A375 (cell line): ENCODE measurements around a stretch of chr14.

- RAMPAGE, long total RNA: no peak
Measured at GRCh38 chr14:103337552-103338126, 3.6 kb downstream of the EIF5 start.

GRCh38 chr14:103346218-103346736, 12.2 kb downstream of the EIF5 start:
- RAMPAGE, long total RNA: no peak

- RAMPAGE, long total RNA: no peak
Measured at GRCh38 chr14:103519627-103520441, 2.8 kb downstream of the CKB start.

DNA sequence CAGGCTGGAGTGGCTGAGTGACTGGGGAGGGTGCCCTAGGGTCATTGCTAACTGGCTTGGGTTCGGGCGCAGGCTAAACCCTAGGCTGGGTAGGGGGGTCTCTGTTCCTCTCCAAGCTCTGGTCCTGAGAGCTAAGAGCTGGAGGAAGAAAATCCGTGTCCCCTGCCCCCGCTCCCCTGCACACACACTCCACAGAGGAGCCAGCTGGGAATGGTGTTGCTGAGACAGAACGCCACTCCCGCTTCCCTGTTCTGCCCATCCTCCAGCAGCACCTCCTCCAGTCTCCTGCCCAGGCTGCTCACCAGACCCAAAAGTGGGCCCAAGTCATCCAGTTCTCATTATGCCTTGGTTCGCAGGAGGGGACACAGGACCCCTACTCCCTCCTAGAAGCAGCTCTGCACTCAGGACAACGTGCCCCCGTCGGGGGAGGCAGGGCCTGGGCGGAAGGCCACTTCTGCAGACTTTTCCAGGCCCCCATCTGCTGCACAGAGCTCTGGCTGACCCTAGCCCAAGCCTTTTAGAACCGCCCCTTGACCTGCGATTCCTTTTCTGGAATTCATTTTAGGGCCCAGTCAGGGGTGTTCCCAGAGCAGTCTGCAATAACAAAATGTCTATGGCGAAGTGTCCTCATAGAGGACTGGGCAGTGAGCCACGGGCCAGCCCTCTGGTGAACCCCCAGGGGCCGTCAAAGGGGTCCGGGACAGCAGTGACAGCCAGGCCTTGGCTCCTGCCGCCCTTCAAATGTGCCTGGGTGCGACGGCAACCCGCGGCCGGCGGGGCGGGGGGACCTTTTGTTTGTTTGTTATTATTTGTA, 737 bp upstream of the TRMT61A start:
- RAMPAGE, long total RNA: no peak

DNA sequence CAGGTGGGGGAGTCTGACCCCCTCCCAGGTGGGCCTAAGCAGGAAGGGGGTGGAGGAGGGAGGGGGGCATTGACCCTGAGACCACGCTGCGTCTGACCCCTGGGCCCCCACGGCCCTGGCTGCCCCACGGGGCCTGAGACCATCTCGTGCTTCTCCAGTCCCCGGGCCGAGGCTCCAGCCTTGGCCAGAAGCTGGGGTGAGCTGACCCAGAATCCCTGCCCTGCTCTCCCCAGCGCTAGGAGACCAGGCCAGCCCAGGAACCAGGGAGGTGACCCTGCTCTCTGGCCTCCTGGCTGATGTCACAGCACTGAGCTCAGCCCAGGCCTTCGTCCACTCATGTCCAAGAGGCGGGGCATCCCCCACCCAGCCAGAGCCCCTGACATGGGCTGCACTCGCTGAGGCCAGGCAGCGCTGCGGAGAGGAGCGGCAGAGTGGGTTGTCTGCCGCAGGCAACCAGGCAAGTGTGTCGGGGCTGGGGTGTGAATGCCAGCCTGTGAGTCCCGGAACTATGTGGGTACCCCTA, 6.2 kb downstream of the TRMT61A start:
- RAMPAGE, long total RNA: no peak

GRCh38 chr14:103594072-103594764, 31.5 kb downstream of the COA8 start:
- RAMPAGE, long total RNA: no peak

DNA sequence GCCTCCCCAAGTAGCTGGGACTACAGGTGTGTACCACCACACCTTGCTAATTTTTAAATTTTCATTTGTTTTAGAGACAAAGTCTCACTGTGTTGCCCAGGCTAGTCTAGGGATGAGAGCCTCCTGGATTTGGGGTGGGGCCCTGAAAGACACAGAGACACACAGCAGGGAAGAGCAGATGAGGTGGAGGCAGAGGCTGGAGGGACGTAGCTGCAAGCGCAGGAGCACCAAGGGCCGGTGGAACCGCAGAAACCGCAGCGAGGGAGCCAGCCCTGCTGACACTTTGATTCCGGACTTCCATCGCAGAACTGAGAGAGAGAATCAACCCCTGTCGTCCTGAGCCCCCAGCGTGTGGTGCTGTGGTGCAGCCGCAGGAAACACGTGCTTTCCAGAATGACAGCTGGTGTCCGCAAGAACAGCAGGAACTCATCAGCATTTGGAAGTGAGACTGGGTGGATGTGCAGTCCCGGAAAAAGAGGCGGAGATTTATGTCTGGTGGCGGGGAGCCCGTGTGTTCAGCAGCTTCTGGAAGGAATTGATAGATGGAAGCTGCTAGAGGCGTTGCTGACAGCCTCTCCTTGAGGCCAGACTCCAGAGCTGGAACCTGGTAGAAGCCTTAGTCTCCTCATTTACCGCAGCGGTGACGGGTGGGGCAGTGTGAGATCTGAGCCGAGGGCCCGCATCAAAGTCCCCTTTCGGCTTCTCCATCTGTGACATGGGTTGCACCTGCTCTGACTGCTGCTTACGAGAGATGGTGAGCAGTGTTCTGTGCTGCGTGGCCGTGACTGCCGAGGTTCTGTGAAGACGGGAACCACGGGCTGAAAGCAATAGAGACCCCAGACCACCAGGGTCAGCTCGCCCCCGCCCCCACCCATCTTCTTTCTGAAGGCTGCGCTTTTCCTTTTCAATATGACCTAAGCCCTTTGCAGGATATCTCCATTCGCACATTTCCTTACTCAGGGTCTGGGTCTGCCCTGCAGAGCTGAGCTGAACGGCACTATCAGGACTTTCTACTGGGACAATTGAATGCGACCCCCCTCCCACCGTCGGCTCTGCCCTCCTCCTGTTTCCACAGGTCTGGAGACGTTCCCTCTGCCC, 21.8 kb upstream of the KLC1 start:
- RAMPAGE, long total RNA: no peak

DNA sequence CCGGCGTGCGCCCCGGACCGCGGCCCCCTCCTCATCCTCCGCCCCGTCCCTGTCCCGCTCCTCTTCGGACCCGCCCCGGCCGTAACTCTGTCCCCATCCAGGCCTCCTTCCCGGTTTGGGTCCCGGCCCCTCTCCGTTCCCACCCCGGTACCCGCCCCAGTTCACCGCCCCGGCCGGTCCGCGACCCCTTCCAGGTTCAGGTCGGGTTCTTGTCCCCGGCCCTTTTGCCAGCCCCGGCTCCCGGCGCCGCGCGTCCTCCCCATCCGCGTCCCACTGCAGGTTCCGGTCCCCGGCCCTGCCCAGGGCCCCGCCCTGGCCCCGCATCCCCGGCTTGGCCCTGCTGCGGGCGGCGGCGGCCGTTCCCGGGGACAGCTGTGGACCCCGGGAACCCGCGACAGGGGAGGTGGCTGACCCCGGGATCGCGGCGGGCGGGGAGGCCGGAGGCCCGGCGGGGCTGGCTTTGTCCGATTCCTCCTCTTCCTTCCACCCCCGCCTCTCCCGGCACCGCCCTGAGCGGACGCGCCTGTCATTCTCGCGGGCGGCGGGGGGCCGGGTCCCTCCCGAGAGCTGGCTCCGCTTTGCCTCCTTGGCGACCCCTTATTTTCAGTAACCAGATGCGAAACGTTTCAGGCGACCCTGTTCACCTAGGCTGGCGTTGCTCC, 623 bp downstream of the KLC1 start:
- RAMPAGE, long total RNA: no peak

- RAMPAGE, long total RNA: no peak
Measured at GRCh38 chr14:103797281-103797680, 50.1 kb downstream of the PPP1R13B start.

DNA sequence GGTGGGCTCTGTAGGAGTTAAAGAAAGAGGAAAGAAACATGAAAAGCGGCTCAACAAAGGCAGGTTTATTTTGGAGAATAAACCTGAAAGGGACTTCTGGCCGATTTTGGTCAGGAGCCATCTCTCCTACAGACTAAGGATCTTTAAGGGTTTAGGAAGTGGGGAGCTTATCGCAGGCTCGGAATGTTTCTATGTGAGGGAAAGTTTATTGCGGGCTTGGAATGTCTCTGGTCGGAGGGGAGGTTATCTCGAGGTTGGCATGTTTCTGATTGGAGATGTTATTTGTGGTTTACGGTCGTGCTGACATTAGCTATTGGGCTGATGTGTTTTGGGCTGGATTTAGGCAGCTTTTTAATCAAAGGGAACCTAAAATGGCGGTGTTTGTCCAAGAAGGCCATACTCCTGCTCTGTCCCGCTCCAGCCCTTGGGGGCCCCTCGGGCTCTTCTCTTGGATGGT, 940 bp upstream of the ASPG start:
- RAMPAGE, long total RNA: no peak

DNA sequence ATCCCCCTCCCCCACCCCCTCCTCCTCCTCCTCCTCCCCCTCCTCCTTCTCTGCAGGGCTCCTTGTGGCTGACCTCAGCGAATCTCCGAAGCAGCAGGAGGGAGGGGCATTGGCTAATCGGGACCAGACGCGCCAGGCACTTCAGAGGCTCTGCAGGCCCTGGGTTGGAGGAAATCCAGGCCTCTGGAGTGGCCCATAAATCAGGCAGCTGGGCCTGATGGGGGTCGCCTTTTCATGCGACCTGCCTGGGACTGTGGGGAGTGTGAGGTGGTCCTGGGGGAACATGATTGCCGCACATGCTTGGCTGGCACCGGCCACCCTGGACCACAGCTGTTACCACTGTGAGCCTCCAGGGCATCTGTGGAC, 11.8 kb downstream of the KIF26A start:
- RAMPAGE, long total RNA: no peak

GRCh38 chr14:104155556-104156136, 17.3 kb downstream of the KIF26A start:
- RAMPAGE, long total RNA: no peak

- RAMPAGE, long total RNA: no peak
Measured at GRCh38 chr14:104171908-104172602, 33.7 kb downstream of the KIF26A start.

GRCh38 chr14:104567296-104567942, 12.1 kb upstream of the C14orf180 start:
- RAMPAGE, long total RNA: no peak

- RAMPAGE, long total RNA: no peak
Measured at GRCh38 chr14:104656303-104656716, 33.1 kb upstream of the INF2 start.

DNA sequence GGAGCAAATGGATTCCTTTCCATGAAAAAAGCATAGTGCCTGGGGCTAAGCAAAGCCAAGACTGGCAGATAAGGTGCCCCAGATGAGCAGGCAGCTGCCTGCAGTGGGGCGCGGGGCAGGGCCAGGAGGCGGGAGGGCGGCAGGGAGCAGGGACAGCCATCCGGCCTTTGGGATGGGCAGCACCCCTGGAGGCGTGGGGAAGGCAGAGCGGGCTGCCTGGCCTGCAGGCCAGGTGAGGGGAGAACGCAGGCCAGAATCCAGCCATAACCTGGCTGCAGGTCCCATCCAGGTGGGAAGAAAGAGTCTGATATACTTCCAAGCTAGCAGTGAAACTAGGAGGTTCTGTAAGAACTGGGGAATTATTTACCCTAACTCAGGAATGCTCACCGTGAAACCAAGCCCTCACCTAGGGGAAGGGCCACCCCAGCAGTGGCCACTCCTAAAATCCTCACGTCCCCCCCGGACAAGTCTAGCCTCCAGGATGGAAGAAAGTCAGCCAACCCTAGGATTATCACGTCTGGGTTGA, 7.0 kb upstream of the INF2 start:
- RAMPAGE, long total RNA: no peak

DNA sequence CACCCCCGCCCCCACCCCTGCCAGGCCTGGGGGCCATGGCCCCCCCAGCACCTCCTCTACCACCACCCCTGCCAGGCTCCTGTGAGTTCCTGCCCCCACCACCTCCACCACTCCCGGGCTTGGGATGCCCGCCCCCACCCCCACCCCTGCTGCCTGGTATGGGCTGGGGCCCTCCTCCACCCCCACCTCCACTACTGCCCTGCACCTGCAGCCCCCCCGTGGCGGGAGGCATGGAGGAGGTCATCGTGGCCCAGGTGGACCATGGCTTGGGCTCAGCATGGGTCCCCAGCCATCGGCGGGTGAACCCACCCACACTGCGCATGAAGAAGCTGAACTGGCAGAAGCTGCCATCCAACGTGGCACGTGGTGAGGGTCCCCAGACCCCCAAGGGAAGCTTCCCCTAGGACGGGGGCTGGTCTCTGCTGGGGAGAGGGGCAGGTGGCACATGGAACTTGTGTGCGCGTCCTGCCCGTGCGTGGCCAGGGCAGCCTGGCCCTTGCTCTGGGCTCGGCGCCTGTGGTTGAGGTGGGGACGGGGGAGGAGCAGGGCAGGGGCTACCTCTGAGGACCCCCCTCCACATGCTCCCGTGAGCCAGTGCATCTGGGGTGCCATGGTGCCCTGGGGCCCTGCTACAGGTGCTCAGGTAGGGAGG, 16.3 kb upstream of the ADSS1 start:
- RAMPAGE, long total RNA: no peak

DNA sequence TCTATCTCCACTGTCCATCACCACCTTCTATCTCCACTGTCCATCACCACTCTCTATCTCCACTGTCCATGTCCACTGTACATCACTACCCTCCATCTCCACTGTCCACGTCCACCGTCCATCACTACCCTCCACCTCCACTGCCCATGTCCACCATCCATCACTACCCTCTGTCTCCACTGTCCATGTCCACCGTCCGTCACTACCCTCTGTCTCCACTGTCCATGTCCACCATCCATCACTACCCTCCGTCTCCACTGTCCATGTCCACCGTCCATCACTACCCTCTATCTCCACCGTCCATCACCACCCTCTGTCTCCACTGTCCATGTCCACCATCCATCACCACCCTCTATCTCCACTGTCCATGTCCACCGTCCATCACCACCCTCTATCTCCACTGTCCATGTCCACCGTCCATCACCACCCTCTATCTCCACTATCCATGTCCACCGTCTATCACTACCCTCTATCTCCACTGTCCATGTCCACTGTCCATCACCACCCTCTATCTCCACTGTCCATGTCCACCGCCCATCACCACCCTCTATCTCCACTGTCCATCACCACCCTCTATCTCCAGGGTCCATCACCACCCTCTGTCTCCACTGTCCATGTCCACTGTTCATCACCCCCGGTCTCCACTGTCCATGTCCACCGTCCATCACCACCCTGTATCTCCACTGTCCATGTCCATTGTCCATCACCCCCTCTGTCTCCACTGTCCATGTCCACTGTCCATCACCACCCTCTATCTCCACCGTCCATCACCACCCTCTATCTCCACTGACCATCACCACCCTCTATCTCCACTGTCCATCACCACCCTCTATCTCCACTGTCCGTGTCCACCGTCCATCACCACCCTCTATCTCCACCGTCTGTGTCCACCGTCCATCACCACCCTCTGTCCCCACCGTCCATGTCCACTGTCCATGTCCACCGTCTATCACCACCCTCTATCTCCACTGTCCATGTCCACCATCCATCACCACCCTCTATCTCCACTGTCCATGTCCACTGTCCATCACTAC, 3.7 kb upstream of the CEP170B start:
- RAMPAGE, long total RNA: no peak

DNA sequence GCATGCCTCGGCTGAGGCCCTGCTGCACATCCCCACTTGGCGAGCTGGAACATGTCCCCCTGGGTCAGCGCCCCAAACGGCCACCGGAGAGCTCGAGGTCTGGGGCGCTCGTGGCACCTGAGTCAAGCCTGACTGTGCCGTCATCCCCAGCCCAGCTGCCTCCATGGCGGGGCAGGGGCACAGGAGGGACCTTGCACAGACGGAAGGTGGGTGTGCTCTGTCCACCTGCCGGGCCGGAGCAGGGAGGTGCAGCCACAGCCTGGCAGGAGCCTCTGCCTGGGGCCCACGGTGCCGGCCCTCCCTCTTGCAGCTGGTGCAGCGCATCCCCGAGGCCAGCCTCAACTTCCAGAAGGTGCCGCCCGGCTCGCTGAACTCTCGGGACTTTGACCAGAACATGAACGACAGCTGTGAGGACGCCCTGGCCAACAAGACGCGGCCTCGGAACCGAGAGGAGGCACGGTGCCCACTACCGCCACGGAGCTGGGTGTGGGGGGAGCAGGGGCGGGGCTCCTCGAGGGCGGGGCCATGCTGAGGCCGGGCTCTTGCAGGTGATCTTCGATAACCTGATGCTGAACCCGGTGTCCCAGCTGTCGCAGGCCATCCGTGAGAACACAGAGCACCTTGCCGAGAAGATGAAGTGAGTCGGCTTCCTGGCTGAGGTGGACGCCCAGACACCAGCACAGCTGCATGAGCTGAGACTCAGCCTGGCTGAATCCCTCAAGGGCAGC, 28.3 kb downstream of the CEP170B start:
- RAMPAGE, long total RNA: no peak

DNA sequence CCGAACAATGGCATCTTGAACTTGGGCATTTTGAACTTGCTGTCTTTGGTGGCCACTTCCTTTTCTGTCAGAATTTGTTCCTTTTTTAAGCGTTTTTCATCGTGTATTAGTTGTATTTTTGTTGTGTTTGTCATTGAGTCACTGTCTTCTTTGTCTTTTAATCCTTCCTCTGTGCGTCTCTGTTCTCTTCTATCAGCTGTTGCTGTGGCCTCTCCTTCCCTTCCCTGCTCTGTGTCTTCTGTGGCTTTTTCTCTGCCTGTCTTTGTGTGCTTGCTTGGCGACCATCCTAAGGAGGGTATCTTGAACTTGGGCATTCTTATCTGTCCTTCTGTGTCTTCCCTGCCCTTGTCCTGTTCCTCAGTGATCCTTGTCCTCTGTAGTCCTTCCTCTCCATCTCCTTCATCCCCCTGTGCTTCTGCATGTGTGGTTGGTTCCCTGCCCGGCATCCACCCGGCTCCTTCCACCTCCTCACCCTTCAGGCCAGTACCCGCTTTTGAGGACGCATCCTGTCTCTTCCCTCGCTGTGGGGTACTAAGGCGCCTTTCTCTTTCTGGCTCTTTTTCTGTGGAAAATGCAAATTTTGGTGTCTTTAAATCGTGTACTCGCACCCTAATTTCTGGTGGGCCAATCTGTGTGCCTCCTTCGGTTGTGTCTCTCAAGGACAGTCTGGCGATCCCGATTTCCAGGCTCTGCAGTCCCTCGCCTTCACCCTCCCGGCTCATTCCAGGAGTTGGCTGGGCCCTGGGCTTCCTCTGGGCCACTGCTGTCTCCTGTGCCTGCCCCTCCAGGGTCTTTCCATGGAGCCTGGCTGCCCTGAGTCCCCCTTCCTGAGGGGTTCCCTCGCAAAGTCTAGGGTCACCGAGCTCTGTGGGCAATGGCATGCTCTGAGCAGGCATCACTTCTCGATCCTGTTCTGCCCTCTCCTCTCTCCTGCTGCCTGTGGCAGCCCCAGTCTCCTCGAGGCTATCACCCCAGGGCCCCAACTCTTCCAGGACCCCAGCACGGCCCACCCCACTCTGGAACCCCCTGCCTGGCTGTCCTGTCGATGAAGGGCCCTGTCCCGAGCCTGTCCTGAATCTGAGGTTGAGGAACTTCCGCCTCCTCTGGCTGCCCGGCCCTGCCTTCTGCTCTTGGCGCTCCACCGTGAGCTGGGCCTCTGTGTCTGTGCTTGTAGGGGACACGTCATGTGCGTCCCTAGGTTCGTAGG, 24.4 kb downstream of the AHNAK2 start:
- RAMPAGE, long total RNA: no peak